Fibroblast of villous mesenchyme (primary cell): Measurements from ENCODE around the genes KIAA1755 and PPP1R16B.

- CAGE, long polyA plus RNA = no peak
These were observed 21.9 kb downstream of the TGM2 start for GRCh38 chr20:38143124-38143703.

- CAGE, long polyA plus RNA = no peak
These were observed 8.2 kb upstream of the TGM2 start for GRCh38 chr20:38173160-38173832.

GRCh38 chr20:38246834-38247503 lies 13.6 kb downstream of the KIAA1755 start:
- CAGE, long polyA plus RNA = no peak

DNA sequence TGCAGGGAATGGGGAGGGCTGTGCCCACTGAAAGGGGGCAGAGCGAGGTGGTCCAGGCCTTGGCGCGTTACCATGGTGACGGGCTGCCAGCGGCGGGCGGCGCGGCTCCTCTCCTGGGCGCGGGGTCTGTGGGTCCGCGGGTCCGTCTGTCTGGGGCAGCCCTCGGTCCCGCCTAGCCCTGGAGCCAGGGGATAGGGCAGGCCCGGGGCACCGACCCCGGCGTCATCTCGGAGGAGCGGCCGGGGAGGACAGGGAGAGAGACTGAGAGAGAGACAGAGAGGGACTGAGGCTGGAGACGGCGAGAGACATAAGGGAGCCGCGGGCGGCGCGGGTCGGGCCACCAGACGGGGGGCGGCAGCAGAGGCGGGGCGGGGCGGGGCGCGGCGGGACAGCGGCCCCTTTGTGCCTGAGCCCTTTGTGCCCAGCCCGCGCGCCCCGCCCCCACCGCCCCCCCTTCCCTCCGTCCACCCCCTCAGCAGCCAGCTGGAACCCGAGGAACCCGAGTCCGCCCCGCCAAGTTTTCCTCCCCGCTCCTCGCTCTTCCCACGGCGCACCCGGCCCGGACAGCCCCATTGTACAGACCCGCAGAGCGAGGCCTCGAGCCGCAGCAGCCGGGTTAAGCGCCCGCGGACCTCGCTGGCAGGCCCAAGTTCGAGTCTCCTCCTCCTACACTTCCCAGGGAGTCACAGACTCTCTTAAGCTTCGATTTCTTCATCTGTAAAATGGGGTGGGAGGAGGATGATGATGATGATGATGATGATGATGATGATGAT lies at the start of gene KIAA1755:
Gene KIAA1755, minus strand, starts transcription at position 309 of the 773 bp plus-strand sequence.
- CAGE, long polyA plus RNA = no peak

GRCh38 chr20:38271142-38271562 lies 10.6 kb upstream of the KIAA1755 start:
- CAGE, long polyA plus RNA = no peak

DNA sequence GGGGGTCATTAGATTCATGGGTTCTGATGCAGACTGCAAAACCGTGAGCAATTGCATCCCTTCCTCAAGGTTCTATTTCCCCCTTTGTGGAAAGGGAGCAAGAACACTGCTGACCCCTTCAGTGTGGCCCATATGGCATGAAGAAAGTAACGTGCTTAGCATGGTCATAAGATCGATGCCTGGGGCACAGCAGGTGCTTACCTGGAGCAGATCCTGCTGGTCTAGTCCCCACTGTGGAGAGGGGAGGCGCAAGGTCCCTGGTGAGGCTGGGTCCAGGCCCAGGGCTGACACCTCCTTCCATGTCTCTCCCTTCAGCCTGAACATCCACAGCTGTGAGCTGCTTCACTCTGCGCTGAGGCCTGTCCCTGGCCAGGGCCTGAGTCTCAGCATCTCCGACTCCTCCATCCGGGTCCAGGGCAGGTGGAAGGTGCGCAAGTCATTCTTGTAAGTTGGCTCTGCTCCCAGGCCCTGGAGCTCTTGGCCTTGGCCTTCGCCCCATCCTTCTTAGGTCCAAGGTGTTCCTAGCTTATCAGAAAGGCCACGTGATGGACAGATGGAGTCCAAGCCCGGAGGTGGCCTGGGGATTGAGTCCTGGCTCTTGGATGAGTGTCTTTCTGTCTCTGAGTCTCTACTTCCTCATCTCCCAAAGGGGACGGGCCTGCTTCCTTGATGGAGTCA lies 4.4 kb downstream of the LBP start:
- CAGE, long polyA plus RNA = no peak

DNA sequence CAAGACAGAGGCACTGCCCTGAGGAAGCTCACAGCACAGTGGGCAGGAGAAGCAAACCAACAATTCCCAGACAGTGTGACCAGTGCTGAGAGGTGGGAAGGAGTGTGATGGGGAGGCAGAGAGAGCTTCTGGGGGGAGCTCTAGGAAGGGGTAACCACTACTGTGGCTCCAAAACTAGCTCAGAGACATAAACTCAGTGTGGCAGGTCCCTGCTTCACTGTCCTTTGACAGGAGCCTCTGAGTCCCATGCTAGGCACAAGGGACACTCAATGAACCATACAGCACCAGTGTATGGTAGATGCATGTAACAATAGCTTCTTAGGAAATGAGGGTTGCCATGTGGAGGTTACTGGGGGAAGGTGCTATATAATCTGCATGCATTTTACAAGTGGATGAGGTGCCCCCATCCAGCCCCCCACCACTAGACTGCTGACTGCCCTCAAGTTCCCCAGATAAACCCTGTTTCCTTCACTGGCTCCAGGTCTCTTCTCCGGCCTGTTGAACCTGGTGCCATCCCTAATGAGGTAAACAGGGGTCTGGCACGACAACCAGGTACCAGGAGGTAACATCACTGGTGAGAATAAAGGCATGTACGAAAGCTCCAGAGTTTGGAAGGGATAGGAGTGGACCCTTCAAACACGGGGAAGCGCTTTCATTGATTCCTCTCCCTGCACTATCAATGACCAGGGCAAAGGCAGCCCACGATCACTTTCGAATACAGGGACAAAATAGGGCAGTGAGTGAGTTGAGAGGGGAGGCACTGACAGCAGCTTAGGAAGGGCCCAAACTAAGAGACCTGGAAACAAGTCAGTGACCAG lies 47.8 kb upstream of the RALGAPB start:
- CAGE, long polyA plus RNA = no peak

- CAGE, long polyA plus RNA = no peak
These were observed 26.0 kb upstream of the RALGAPB start for GRCh38 chr20:38446376-38447336.

DNA sequence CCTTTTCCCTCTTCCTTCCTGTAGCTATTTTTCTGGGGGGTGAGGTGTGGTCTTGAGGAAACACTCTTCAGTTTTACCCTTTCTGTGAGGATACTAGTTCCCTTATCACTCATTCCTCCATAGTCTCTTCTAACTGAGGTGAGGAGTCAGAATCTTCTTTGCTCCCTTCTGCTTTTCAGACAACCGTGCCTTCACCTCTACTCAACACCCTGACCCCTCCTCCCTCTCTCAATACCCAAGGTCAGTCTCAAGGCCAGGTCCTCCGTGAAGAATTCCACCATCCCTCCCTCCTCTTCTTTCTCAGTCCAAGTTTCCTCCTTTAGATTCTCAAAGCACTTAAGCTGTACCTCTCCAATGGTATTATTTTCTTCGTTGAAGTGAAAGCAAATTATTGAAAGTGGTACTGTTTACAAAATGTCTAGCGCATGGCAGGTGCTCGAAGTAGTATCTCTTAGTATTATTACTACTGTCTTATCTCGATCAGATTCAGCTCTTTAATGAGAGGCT lies 768 bp upstream of the RALGAPB start:
- CAGE, long polyA plus RNA = no peak

- CAGE, long polyA plus RNA = no peak
These were observed 32.4 kb downstream of the RALGAPB start for GRCh38 chr20:38504858-38505565.

- CAGE, long polyA plus RNA = no peak
These were observed 35.1 kb upstream of the ADIG start for GRCh38 chr20:38545658-38546595.

DNA sequence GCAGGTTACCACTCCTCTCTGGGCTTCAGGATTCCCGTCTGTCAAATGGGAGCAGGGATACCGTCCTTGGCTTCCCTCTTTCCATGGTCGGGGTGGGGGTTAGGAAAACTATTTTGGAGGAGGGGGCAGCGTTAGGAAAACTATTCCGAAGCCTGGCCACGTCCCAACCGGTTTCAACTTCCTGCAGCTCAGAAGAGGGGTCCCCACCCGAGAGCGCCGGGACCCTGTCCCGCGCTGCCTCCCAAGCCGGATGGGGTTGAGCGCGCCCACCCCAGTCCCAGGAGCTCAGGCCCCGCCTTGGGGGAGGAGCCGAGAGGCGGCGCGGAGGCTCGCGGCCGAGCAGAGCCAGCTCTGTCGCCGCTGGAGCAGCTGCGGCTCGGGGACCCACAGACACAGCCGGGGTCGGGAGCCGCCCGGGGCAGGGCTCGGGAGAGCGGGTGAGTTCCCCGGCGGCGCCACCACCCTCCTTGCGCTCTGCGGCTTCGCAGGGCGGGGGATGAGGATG lies at the start of gene PPP1R16B:
Gene PPP1R16B, plus strand, starts transcription at position 342 of the 505 bp plus-strand sequence.
- CAGE, long polyA plus RNA = no peak

DNA sequence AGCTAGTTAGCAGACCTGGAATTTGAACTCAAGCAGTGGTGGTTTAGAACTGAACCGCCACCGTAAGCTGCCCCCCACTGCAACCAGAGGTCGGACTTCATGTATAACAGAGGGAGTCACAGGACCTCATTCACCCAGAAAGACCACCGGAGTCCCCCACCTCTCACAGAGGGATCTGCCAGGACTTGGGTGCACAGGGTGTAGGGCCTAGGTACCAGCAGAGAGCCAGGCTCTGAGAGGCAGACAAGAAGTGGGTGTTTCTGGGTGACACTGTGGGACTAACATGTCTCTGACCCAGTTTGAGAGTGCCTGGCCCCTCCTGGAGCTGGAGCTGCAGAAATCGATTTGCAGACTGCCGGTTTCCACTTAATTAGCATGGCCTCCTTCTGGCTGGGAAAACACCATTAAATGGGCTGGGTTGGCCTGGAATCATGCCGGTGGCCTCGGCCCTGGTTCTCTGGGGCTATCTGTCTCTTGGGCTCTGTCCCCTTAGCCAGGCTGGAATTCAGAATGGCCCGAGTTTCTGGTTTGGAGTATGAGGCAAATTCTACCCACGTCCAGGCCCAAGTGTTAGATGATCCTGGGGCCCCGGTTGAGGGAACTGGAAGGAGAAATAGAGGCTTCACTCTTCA lies 59.2 kb downstream of the PPP1R16B start:
- CAGE, long polyA plus RNA = no peak

DNA sequence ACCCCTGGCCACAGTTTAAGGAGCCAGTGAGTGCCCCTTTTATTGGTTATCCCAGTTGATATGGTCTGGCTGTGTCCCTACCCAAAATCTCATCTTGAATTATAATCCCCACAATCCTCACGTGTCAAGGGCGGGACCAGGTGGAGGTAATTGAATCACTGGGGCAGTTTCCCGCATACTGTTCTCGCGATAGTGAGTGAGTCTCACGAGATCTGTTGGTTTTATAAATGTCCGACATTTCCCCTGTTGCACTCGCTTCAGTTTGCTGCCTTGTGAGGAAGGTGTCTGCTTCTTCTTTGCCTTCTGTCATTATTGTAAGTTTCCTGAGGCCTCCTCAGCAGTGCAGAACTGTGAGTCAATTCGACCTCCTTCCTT lies 116.5 kb downstream of the DHX35 start:
- CAGE, long polyA plus RNA = no peak

GRCh38 chr20:39338945-39339204 lies 376.7 kb downstream of the DHX35 start:
- CAGE, long polyA plus RNA = no peak

GRCh38 chr20:39358003-39358591 lies 396.0 kb downstream of the DHX35 start:
- CAGE, long polyA plus RNA = no peak

- CAGE, long polyA plus RNA = no peak
These were observed 838.3 kb downstream of the DHX35 start for GRCh38 chr20:39800506-39800858.

DNA sequence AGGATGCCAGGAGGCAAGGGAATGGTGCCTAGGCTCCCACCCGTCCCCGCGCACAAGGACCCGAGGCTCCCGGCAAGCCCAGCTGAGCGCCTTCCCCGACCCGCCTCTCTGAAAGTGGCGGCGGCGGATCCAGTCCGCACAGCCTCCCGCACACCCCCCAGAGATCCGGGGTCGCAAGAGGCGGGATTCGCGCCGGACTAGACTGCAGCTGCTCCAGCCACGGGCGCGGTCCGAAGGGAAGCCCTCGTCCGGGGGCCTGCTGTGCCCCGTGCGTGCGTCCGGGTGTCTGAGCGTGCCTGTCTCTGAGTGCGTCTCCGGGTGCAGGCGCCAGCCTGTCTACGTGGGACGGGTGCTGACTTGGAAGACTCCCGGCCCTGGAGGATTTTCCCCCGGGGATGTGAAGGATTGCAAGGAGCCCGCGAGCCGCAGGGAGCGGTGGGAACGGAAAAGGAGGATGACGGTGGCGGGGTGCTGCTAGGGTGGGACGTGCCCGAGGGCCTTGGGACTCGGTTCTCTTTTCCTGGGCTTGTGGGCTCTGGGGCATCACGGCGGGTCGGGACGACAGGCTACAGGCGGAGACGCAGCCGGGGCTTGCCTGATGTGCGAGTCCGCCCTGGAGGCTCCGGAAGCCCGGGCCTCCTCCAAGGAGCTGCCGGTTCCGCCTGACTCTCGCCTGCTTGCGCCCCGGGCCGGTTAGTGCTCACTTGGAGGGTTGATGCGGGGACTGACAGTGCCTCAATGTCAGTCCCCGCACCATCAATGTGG lies 5.8 kb downstream of the MAFB start:
- CAGE, long polyA plus RNA = no peak

DNA sequence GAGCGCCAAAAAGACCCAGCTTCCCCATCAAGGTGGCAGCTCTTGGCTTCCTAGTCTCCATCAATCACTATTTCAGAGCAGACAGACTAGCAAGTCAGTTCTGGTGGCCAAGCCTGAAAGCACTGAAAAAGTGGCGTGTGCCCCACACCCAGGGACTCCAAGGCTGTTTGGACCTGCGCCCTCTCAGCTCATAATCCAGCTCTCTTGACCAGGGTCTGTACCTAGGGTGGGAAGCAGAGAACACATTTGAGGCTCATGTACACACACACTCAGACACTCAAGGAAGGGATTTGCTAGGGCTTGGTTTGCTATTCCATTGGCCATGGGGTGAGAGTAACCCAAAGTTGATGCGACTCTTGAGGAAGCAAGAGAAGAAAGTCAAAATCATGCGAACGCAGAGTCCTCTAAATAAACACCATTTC lies 3.6 kb downstream of the MAFB start:
- CAGE, long polyA plus RNA = no peak

DNA sequence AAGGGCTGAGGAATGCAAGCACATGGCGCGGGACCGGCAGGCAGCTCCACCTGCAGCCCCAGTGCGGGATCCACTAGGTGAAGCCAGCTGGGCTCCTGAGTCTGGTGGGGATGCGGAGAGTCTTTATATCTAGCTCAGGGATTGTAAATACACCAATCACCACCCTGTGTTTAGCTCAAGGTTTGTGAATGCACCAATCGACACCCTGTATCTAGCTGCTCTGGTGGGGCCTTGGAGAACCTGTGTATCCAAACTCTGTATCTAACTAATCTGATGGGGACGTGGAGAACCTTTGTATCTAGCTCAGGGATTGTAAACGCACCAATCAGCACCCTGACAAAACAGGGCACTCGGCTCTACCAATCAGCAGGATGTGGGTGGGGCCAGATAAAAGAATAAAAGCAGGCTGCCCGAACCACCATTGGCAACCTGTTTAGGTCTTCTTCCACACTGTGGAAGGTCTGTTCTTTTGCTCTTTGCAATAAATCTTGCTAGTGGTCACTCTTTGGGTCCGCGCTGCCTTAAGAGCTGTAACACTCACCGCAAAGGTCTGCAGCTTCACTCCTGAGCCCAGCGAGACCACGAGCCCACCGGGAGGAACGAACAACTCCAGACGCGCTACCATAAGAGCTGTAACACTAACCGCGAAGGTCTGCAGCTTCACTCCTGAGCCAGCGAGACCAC lies 116.9 kb upstream of the TOP1 start:
- CAGE, long polyA plus RNA = no peak